Thoracic aorta endothelial cell (primary cell): ENCODE data around the gene IDH3A.

DNA sequence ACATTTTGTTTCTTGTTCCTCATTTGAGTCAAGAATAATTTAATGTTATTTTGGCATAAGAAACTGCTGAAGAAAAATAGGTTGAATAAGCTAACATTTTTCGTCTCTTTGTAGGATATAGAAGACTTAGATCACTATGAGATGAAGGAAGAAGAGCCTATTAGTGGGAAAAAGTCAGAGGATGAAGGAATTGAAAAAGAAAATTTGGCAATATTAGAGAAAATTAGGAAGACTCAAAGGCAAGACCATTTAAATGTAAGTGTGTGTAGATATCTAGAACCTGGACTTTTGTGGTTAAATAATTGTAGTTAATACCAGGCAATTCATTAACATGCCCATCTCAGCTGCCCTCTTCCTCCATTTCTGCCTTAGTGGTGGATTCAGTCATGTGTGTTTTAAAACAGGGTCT lies 30.1 kb downstream of the UBE2Q2 start:
- CAGE, long polyA plus RNA = no peak

- CAGE, long polyA plus RNA = no peak
Measured at GRCh38 chr15:76161177-76161619, 101.4 kb downstream of the TMEM266 start.

DNA sequence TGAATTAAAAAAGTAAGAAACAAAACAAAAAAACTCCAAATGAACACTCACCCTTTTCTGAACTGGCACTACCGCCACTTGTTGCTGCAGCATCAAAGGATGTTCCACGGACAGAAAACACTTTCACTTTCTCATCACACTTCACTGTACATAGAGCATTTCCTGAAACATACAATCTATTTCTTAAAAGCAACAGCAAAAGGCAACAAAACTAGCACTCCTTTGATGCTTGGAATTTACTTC lies 25.0 kb downstream of the ETFA start:
- CAGE, long polyA plus RNA = no peak

GRCh38 chr15:76300270-76301025 lies 10.8 kb downstream of the ETFA start:
- CAGE, long polyA plus RNA = no peak

GRCh38 chr15:76466966-76467653 lies 130.5 kb downstream of the ISL2 start:
- CAGE, long polyA plus RNA = no peak

DNA sequence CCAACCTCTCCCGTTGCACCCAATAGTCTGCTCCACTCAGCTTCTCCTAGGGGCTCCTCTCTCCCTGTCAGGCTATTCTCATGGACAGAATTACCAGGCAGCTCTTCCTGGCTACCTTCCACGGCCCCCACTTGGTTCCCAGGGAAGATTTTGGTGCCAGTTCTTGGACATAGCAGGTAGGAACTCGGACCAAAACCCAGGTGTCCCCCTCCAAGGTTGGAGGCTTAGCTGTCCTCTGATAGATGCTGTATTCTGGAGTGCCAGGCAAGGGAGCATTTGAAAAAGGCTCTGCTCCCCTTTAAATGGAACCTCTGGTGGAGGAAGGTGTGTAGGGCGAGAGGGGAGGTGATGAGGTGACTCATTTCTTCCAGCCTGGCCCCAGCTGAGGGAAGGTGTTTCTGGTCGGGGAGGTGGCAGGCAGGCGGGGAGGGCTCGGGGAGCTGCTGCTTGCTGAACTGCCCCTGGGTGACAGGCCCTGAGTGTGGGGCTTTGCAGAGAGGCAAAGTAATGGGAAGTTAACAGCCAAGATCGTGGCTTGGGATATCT lies 18.7 kb downstream of the PSTPIP1 start:
- CAGE, long polyA plus RNA = no peak

- CAGE, long polyA plus RNA = no peak
Measured at GRCh38 chr15:77109567-77109940, 38.6 kb upstream of the TSPAN3 start.

- CAGE, long polyA plus RNA = no peak
Measured at GRCh38 chr15:77124428-77124924, 53.6 kb upstream of the TSPAN3 start.

DNA sequence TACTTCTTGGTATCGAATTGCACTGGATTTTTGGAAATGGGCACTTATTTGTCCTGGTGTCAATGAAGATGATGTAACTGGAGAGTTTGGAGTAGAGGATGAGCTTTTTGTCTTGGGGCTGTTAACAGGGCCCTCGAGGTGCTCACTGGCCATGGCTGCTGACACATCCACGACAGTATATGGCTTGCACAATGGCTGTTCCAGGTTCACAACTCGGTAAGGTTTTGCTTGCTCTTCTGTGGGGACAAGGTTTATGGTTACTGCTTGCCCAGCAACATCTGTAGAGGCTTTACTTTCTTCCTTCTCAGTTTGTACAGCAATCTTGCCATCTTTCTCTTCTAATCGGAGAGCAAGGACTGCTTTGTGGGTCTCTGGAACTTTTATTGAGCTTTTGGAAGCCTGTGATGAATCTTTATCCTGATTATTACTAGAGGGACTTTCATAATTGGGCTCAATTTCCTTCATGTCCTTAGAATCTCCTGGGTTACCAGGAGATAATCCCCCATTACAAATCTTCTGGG lies 109.5 kb upstream of the TSPAN3 start:
- CAGE, long polyA plus RNA = no peak

DNA sequence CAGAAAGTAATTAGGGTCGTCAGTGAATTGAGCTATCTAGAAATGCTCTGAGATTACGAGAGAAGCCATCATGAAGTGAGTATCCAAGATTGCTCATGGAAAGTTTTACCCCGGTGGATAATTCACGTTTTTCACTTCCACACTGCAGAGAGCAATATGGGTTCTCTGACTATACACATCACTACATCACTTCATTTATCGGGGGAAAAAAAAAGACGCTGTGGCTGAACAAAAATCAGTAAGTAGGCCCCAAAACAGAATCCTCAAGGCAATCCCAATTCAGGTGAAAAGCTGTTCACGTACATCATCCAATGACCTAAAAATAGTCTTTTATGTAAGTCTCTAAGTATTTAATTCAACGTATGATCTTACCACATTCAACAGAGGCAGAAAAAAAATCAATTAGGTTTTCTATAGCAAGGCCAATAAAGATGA lies 1.3 kb downstream of the PEAK1 start:
- CAGE, long polyA plus RNA = no peak

- CAGE, long polyA plus RNA = no peak
Measured at GRCh38 chr15:77497827-77498513, 77.3 kb downstream of the HMG20A start.

GRCh38 chr15:77569228-77569811 lies 63.4 kb downstream of the LINGO1 start:
- CAGE, long polyA plus RNA = no peak

DNA sequence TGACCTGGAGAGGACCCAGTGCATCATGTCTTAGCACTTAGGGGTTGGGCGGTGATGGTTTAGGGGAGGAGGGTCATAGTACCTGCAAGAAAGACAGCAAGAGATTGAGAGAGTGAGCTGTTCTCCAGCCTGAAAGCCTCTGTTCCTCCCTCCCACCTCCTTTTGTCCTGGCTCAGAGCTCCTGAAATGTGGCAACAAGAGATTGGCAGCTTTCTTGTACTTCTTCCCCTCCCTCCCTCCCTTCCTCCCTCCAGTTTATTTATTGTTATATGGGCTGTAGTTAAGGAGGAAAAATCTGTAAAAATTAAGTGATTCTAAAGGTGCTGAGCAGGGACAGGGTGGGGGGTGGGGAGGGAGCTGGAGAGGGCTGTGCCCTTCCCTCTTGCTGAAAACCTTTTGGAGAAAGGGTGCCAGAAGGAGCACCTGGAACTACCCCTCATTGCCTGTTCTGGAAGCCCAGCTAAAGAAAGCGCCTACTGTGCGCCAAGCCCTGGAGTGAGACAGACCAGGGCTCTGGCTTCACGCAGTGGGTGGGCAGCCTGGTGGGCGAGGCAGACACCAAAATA lies 35.8 kb downstream of the LINGO1 start:
- CAGE, long polyA plus RNA = no peak

- CAGE, long polyA plus RNA = no peak
Measured at GRCh38 chr15:77649061-77649583, 16.4 kb upstream of the LINGO1 start.

- CAGE, long polyA plus RNA = no peak
Measured at GRCh38 chr15:77975531-77976056, 101.9 kb downstream of the TBC1D2B start.

- CAGE, long polyA plus RNA = no peak
Measured at GRCh38 chr15:78048495-78049054, 28.9 kb downstream of the TBC1D2B start.

DNA sequence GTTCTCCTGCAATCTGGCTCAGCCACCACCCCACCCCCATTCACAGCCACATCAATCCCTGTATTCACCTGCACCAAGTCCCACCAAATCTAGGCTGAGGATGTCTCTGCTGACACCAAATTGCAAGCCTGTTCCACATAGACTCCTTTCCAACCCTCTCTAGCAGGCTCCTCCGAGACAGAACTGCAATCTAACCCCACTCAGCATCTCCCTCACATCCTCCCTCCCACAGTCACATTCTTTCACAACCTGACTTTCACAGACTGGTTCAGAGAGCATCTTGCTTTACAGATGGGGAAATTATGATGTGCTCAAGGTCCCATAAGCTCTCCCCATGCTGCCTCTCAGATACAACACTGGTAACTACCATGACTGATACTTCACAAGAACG lies 27.9 kb downstream of the TBC1D2B start:
- CAGE, long polyA plus RNA = no peak

GRCh38 chr15:78066002-78066753 lies 11.3 kb downstream of the TBC1D2B start:
- CAGE, long polyA plus RNA = no peak

DNA sequence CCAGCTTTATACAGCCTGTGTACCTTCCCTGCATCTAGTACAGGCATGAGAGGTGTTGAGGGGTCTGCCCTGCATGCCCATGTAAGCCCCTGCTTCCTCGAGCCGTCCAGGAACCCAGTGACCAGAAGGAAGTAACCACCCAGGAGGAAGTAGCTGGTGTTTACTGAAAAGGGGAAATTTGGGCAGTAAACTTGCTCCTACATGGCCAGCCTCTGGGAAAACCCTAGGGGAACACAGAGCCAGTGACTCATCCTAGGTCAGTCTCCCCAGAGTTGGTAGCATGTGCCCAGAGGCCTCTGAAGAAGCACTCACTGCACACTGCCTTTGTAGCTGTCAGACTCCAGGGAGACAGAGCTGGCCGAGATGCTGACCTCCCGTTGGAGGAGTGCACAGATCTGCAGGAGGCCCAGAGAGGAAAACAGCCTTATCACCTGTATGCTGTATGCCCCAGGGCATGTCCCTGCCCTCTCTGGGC lies 4.9 kb upstream of the TBC1D2B start:
- CAGE, long polyA plus RNA = no peak

GRCh38 chr15:78148999-78149438 lies at the start of gene IDH3A:
Gene IDH3A (plus strand): TSS chr15:78149362.
- CAGE, long polyA plus RNA = no peak